H9 (cell line): ENCODE results near the genes CRYAB and ZW10.

DNA sequence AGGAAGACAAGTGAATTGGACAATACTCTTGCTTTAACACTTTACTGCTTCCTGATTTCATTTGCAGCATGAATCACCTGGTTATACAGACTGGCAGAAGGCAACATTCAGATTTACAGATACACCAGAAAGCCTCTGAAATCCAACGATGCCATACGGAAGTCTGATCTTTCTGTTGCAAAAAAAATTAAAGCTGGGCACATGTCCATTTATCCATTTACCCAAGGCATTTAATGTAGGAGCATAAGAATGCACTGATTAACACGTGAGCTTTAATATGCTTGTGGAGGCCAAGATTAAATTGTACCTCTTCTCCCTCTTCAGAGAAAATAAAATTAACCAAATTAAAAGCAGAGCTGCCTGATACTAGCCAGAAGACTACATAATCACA lies 16.1 kb upstream of the PPP2R1B start:
- PRO-cap, result no peak

- PRO-cap, result no peak
Measured at GRCh38 chr11:111814333-111815170, 48.4 kb upstream of the PPP2R1B start.

- PRO-cap, result no peak
Measured at GRCh38 chr11:111911298-111912364, at the start of gene CRYAB. Gene CRYAB (minus strand): TSS chr11:111911770.

GRCh38 chr11:111938041-111939396 lies 1.4 kb downstream of the DIXDC1 start:
- PRO-cap, result no peak

GRCh38 chr11:111992402-111993010 lies 32.7 kb upstream of the DLAT start:
- PRO-cap, result no peak

DNA sequence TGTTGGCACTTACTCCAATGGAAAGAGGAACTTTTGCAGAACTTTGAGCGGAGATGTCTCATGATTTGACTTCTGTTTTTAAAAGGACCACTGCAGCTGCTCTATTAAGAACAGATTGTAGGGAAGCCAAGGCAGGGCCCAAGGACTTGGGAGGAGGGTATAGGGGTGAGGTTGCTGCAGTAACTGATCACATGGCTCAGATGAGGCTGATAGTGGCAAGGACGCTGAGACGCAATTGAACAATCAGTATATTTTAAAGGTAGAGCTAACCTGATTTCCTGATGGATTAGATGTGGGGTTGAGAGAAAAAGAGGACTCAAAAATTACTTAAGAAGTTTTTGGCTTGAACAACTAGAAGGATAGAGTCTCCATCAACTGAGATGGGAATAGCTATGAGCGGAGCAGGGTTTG lies 34.1 kb downstream of the IL18 start:
- PRO-cap, result no peak

GRCh38 chr11:112159117-112159875 lies 4.6 kb downstream of the IL18 start:
- PRO-cap, result no peak

- PRO-cap, result no peak
Measured at GRCh38 chr11:112175979-112176539, 747 bp downstream of the BCO2 start.

DNA sequence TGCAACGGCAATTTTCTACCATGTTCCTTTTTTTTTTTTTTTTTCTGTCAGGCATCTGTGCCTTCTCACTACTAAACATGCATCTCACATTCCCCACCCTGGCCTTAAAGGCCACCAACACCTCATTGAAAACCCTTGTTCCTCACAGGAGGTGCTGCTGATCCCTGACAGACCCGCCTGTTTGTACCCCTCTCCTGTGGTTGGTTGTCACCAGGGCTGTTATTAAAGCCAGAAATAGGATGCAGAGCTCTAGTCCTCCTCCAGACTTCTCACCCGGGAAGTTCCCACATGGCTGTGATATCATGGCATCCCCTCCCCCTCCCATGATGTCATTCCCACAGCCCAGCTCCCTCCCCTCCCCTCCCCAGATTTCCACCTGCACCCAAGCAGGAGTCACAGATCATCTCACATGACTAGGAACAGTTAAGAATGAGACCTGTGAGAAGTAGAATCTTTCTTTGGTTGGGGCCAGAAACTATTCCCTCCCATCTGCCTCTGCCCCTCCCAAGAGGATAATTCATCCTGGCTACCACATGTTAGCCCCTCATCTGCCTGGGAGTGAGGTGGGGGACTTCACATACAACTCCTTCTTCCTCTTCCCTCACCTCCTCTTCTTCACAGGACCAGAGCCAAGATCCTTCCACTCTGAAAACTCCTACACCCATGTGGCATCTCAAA lies 302.6 kb upstream of the NCAM1 start:
- PRO-cap, result no peak

- PRO-cap, result no peak
Measured at GRCh38 chr11:112776694-112777132, 184.5 kb upstream of the NCAM1 start.

GRCh38 chr11:112852402-112852631 lies 108.9 kb upstream of the NCAM1 start:
- PRO-cap, result no peak

GRCh38 chr11:112942896-112943593 lies 18.2 kb upstream of the NCAM1 start:
- PRO-cap, result no peak

- PRO-cap, result no peak
Measured at GRCh38 chr11:113365924-113366141, 21.7 kb upstream of the ANKK1 start.

- PRO-cap, result bidirectional peak, plus-strand start at chr11:113773842, minus-strand start at chr11:113773692; unidirectional peak, minus-strand start at chr11:113774096
Measured at GRCh38 chr11:113773433-113774398, at the start of gene ZW10. Gene ZW10 (minus strand): TSS chr11:113773692.

GRCh38 chr11:114052137-114052604 lies 7.3 kb upstream of the ZBTB16 start:
- PRO-cap, result no peak

DNA sequence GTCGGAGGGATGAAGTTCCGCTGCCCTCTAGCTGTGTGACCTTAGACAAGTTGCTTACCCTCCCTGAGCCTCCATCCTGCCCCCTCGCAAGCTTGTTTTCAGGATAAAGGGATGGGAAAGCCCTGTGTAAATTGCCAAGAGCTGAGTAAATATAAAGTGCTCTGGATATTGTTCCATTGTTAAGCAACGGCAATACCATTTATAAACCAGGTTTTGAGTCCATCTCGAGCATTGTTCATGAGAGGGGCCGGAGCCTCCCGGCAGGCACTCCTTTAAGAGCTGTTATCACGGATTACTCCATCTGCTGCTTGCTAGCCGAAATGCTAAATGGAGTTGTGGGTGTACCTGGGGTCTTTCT lies 73.0 kb downstream of the ZBTB16 start:
- PRO-cap, result no peak

- PRO-cap, result no peak
Measured at GRCh38 chr11:114150894-114151161, 91.3 kb downstream of the ZBTB16 start.

- PRO-cap, result no peak
Measured at GRCh38 chr11:114178921-114179696, 117.1 kb upstream of the NNMT start.

- PRO-cap, result no peak
Measured at GRCh38 chr11:114185962-114186702, 110.1 kb upstream of the NNMT start.

- PRO-cap, result no peak
Measured at GRCh38 chr11:114196011-114196865, 100.0 kb upstream of the NNMT start.